Smooth muscle cell (in vitro differentiated cells): ENCODE results near the genes OR1J4, OR1L1, STRBP and DENND1A.

DNA sequence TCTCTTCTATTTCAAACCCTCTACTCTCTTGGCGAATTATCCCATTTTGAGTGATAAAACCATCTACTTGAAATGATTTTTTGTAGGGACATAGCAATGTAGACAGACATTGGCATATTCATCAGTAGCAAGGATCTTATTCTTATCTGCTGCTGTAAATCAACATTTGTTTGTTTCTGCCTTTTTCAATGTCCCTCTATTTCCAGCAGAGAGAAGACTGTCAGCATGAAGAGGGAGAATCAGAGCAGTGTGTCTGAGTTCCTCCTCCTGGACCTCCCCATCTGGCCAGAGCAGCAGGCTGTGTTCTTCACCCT, at the start of gene OR1J4:
Gene OR1J4, plus strand, starts transcription at position 226 of the 314 bp plus-strand sequence.
- RAMPAGE, long total RNA, result no peak

GRCh38 chr9:122661266-122661932, at the start of gene OR1L1:
Gene OR1L1, plus strand, starts transcription at chr9:122661716.
- RAMPAGE, long total RNA, result no peak

GRCh38 chr9:122900758-122901260, 4.3 kb downstream of the RC3H2 start:
- RAMPAGE, long total RNA, result no peak

GRCh38 chr9:122910920-122911436, 2.1 kb downstream of the ZBTB6 start:
- RAMPAGE, long total RNA, result no peak

- RAMPAGE, long total RNA, result no peak
Measured at GRCh38 chr9:122959911-122960280, 19.1 kb downstream of the RABGAP1 start.

- RAMPAGE, long total RNA, result no peak
Measured at GRCh38 chr9:123043090-123043887, 9.8 kb downstream of the GPR21 start.

- RAMPAGE, long total RNA, result no peak
Measured at GRCh38 chr9:123267853-123269158, at the start of gene STRBP. Gene STRBP, minus strand, starts transcription at chr9:123268586.

- RAMPAGE, long total RNA, result no peak
Measured at GRCh38 chr9:123322533-123323572, 33.1 kb upstream of the CRB2 start.

DNA sequence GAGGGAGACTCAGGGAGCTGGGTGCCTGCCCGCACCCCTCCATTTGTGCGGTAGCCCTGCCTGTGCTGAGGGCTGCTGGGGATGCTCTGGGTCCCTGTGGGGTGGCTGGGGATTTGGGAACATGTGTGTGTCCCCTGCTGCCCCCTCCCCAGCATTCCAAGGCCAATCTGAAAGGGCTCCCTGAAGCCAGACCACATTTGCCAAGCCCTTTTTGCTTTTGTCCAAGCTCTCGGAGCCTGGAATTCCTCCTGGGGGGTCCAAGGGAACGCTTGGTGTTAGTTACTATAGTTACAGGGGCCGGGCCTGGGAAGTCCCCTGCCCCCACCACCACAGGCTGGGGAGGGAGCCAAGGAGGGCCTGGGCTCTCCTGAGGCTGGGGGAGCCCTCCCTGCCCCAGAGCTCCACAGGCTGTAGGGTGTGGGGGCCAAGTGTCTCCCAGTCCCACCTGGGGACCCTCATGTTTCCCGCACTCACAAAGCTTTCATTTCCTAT, 1.0 kb downstream of the CRB2 start:
- RAMPAGE, long total RNA, result no peak

DNA sequence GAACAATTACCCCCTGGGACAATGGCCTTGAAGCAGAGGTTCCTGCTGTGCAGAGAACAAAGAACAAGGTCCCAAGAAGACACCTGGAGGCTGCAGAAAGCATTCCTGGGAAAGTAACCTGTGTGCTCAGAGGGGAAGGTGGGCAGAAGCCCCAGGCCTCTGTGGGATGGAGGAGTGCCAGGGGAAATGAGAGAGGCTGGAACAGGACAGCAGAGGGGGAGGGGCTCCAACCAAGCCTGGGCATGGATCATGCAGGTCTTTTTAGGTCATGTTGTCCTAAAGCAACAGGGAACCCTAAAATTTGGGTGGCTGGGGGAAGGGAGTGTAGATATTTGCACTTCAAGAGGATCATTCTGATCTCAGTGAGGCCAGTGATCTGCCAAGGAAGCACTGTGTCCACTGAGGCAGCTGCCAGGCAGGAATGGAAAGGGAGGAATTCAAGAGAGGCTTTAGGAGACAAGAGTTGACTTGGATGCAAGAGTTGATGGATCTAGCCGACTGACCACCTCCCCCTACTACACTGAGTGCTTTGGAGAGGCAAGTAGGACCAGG, 126.7 kb downstream of the CRB2 start:
- RAMPAGE, long total RNA, result no peak

DNA sequence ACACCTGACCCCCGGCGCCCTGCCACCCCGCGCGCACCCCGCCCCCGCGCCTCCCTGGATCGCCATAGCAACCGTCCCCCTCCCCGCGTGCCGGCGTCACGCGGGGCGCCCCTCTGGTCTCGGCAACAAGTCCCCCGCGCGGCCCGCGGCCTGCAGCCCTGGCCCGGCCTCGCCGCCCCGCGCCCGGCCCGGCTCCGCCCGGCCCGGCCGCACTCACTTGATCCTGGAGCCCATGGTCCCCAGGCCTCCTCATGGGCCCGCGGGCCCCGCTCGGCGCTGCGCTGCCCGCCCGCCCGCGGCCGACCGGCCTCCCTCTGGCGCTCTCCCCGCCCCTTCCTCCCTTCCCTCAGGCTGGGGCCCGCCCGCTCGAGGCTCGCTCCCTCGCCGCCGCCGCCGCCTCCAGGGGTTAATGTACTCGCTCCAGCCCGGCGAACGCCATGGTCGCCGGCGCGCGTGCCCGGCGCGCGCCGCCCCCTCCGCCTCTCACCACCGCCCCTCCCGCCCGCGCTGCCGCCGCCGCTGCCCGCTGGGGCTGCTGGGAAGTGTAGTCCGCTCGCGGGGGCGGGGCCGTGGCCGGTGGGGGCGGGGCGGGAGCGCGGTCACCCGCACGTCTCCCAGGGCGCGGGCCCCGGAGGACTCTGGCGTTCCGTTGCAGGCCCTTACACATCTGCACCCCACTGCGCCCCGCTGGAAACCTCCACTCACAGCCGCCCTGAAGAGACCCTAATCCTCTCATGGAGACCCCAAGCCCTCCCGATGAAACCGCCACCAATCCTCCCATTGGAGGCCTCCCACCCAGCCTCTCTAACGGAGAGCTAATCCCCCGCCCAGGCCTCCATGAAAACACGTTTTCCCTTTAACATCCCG, at the start of gene DENND1A:
Gene DENND1A, minus strand, starts transcription at position 455 of the 867 bp plus-strand sequence.
- RAMPAGE, long total RNA, result no peak

DNA sequence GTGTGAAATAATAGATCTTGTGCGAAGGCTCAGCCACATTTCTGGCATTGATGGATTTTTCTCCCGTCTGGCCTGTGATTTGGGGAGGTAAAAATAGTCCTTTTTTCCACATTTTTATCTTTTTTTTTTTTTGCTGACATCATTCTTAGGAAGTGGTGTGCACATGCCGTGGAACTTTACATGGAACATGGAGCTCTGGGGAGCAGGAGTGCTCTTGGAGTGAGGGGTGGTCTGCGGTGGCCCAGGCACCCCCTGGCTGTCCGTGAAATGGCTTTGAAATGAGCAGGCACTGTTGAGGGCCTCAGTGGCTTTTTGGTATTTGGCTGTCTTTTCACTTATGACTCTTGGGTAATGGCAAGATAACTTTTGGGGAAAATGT, 4.1 kb downstream of the NEK6 start:
- RAMPAGE, long total RNA, result no peak

DNA sequence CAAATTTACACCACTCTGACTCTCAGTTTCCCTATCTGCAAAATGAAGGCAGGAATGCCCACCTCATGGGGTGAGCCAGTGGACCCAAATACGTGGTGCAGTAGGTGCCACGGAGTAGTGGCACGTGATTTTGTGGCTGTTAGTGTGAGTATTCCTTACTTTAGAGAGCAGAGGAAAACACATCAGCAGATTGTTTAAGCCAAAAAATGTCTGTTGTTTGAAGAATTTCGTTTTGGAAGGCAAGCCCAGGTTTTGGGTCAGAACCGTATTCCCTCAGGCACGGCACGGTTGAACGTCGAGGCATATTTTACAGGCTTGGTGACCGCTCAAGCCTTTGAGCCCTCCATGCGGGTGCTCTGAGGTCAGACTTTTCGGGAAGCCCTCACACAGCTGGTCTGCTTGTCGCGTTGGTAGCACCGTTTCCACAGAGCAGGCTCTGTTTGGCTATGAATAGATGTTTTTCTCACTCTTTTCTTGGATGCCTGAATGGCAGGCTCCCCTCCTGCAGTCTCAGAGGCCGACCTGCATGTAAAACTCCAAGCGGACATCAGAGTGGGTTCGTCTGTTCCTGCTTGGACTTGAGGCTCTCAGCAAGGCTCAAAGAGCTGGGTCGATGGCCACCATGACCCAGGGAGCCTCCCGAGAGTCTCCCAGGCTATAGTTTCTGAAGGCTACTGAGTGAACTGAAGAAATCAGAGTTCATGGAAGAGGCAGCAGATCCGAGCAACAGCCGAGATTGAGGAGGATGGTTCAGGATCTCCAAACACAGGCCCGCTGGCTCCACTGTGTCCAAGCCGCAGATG, 27.3 kb downstream of the NEK6 start:
- RAMPAGE, long total RNA, result no peak

DNA sequence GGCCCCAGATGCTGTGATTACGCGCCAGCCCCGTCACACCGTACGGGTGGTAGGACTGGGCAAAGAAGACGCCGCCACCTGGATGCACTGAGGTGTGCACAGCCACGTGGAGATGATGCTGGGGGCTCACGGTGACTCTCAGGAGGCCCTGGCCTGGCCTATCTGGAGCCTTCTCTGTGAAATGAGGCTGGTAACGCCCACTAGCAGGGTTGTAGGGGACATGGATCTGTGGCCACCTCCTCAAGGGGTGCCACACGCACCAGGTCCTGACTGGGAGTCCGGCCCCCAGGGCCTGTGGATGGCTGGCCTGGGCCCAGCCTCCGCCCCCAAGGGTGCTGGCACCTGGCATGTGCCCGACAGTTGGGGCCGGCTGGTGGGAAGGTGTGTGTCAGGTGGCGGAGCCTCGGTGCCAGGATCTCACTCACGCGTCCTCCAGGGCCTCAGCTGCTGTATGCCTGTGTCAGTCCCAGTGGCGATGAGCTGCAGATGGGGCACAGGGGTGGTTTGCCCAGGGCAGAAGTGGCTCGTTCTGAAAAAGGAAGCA, 32.4 kb downstream of the NEK6 start:
- RAMPAGE, long total RNA, result no peak

- RAMPAGE, long total RNA, result no peak
Measured at GRCh38 chr9:124291493-124292152, 33.9 kb downstream of the NEK6 start.

DNA sequence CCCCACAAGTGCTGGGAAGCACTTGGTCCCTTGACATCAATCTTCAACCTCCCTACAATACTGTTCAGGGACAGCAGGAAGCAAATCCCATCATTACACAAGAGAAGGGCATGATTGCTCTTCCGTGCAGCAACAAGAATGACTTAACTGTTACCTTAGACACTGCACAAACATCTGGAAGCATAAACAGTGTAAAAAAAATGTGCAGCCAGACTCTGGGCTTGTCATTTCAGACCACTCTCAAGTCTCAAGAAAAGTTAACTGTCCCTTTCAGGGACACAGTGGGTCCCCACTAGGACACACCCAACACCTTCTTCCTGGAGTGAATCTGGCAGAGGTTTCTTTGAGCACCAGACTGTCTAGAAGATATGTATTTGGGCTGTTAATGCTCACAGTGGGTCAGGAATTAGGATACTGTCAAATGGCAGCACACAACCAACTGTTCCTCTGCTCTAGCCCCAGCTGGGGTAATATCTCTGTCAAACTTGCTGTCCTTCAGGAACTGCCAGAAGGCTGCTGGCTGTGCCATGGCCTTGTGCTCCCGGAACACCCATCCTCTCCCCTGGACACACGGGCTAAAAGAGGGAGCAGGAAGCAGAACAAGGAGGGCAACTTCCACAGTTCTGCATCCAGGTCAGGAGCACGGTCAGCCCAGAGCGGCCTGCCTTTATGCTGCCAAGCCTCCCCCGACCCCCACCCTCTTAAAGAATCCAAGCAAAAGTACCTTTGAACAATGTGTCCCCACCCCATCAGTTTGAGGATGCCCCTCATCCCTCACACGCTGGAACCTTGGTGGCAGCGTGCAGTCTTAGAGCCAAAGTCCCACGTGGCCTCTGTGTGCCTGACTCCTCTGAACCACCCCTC, 61.0 kb downstream of the PSMB7 start:
- RAMPAGE, long total RNA, result no peak

GRCh38 chr9:124380866-124381707, 34.2 kb downstream of the PSMB7 start:
- RAMPAGE, long total RNA, result no peak

DNA sequence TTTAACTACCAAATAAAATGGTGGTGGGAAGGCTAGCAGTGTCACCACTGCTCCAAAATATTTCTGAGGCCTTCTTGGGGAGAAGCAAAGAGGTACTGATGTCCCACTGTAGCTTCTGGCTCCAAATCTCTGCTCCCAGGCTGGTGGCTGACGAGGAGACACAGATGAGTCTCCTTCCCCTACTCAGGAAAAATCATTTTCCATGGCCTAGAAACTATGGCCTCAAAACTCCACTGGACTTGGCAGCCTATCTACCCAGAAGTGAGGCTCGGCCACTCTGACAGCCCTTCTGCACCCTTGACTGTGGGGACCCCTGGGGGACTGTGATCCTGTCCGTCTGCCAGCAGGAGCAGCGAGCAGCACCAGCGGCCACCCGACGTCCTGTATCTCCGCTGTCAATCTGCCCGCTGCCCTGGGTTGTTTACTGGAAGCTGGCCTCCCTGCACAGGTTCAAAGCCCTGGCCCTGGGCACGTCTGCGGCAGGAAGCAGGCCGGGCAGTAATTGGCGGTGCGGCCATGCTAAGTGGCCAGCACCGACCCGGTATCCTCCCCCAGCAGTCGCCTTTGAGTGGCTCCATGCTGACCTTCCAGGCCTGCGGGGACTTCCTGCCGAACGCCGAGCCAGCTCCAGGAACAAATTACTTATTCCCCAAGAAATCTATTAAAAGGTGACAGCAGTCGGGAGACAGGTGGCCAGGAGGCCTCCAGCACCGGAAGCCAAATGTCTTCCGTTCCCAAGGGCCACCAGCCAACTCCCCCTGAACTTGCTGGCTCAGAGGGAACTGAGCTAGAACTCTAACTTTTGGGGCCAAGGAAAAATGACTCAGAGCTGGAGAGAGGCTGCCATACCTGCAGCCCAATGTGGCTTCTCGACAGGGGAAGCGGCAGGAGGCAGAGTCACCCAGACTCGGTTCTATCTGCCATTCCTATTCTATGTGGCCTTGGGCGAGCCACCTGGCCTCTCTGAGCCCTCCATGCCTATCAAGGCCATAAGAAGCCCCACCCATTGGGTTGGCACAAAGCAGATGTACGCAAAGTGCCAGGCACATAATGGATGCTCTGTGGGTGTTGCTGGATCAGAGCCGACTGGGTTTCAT, 13.5 kb upstream of the PSMB7 start:
- RAMPAGE, long total RNA, result no peak

GRCh38 chr9:124624594-124625017, 117.4 kb upstream of the NR5A1 start:
- RAMPAGE, long total RNA, result no peak

GRCh38 chr9:124947758-124948269, 6.9 kb upstream of the GOLGA1 start:
- RAMPAGE, long total RNA, result no peak